Measurements from ENCODE around the gene C9orf64.

DNA sequence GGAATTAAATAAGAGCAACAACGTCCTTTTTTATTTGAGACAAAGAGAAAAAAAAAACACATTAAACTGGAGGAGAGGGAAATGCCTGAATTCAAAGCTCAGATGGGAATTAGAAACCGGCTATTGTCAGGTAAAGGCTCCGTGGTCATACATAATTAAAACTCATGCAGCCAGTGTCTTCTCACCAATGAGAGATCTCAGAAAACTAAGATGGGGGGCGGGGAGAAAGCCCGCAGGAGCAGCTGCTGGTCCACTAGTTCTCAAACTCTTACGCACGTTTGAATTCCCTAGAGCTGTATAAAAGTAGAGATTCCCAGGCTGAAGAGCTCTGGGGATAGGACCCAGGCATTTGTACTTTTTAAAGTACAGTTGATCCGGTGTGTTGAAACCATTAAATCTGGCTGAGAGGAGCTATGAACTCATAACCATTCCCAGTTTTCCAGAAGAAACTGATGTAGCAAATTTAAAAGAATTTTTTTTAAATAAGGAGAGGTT, 68.5 kb downstream of the FRMD3 start:
- PRO-cap, 2 experiments: no peak in any of the 2 experiments

DNA sequence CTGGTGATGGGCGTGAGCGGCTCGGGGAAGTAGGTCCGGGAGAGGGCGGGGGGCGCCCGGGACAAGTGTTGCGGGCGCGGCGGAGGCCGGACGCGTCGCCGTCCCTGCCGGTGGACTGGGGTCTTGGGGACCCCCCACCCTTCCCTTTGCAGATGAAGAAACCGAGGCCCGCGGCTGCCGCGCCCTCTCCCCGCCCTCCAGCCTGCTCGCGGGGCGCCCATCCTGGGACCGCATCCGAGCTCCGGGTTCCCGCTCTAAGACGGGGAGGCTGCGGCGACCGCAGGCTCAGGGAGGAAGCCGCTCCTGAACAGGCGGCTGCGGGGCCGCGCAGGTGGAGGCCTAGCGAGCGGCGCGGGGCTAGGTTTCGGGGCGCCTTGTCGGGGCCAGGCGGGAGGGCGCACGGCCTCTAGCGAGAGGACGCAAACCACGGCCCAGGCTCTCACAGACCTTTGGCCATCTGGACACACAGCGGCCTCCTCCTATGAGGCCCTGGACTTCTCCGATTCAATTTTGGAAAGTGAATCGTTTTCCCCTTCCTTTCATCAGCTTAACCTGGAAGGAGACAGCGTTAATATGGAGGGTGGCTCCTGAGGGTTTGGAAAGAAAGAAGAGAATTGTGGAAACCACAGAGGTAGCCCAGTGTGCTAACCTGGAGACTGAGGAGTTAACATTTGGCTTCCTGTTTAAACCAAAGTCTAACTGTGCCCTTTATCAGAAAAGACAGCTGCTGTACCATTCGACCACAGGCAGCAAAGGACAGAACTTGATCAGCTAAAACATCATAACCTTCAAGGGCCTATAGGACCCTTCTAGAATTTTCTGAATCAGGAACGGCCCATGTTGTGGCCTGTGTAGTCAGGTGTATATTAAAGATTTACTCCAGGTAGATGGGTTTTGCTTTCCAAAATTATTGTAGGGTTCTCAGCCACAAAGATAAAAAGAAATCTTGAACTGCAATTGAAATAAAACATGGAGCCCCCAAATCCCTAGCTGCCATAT, 549 bp downstream of the IDNK start:
- PRO-cap, 2 experiments: no peak in any of the 2 experiments

DNA sequence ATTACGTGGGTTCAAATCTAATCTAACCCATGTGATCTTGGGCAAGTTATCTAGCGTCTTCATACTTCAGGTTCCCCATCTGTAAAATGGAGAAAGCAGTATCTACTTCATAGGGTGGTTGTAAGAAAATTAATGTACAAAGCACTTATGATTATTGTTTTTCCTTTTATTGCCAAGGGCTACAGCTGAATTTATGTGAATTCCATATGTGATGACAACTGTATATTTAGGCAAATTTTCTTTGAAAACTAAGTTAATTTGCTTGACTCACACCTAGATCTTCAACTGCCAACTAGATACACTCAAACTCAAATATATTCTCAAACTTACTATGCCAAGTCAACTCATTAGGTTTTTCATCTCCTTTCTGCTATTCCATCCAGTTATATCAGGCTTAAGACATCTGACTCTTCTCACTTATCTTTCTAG, 37.9 kb downstream of the UBQLN1 start:
- PRO-cap, 2 experiments: no peak in any of the 2 experiments

DNA sequence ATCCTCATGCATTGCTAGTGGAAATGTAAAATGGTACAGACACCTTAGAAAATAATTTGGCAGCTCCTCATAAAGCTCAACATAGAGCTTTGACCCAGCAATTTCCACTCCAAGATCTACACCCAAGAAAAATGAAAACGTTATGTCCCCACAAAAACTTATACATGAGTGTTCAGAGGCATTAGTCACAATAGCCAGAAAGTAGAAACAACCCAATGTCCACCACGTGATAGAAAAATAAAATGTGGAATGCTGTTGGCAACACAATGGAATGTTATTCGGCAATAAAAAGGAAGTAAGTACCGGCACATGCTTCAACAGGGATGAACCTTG, 6.1 kb downstream of the UBQLN1 start:
- PRO-cap, 2 experiments: no peak in any of the 2 experiments

- PRO-cap, 2 experiments: peak in 2 of 2 experiments; most common plus-strand start chr9:83956684 (in 2); most common minus-strand start chr9:83956550 (in 2)
Measured at GRCh38 chr9:83955988-83957376, at the start of gene C9orf64. Gene C9orf64, minus strand, starts transcription at chr9:83956742.

- PRO-cap, 2 experiments: no peak in any of the 2 experiments
Measured at GRCh38 chr9:83973169-83973864, 6.7 kb downstream of the HNRNPK start.

DNA sequence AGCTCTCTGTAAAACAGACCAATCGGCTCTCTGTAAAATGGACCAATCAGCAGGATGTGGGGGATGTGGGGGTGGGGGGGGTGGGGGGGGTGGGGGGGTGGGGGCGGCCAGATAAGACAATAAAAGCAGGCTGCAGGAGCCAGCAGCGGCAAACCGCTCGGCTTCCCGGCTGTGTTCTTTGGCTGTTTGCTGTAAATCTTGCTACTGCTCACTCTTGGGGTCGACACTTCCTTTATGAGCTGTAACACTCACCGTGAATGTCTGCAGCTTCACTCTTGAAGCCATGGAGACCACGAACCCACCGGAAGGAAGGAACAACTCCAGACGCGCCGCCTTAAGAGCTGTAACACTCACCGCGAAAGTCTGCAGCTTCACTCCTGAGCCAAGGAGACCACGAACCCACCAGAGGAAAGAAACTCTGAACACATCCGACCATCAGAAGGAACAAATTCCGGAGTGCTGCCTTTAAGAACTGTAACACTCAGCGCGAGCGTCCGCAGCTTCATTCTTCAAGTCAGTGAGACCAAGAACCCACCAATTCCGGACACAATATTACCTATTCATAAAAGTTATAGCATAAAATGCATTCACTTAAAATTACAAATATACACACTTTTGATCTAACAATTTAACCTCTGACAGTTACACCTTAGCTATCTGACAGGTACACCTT, 451.7 kb downstream of the AGTPBP1 start:
- PRO-cap, 2 experiments: no peak in any of the 2 experiments

GRCh38 chr9:85712346-85712759, 29.4 kb downstream of the AGTPBP1 start:
- PRO-cap, 2 experiments: no peak in any of the 2 experiments

DNA sequence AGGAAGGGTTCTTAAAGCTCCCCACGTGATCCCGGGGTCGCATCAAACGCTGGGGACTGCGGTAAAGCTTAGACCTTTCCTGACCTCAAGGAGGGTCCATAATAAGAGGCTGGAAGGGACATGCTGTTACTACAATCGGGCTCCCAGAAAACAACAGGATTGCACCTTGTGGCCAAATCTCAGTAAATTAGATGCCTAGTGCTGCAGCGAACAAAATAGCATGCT, 548 bp upstream of the AGTPBP1 start:
- PRO-cap, 2 experiments: no peak in any of the 2 experiments

GRCh38 chr9:86036131-86036551, 63.2 kb downstream of the GOLM1 start:
- PRO-cap, 2 experiments: no peak in any of the 2 experiments

DNA sequence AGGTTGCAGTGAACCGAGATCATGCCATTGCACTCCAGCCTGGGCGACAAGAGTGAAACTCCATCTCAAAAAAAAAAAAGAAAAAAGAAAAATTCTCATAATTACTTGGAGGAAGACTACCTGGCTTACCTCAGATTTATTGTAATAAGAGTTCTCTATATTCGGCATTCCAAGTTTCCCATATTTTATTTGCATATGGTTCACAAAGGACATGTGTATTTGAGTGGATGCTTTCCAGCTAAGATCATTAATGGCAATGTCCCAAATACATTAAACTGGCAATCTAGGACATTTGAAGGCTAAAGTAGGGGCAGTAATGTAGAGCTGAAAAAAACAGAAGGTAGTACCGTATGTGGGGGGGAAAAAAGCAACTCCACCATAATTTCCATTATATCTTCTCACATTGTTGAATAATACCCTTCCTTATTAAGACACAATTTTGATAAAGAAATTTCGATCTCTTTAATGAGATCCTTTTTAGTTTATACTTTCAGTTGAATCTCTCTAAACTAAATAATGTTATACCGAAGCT, 4.9 kb downstream of the TUT7 start:
- PRO-cap, 2 experiments: no peak in any of the 2 experiments

GRCh38 chr9:86741229-86741760, 206.0 kb downstream of the GAS1 start:
- PRO-cap, 2 experiments: no peak in any of the 2 experiments

GRCh38 chr9:87122945-87123490, 175.7 kb upstream of the GAS1 start:
- PRO-cap, 2 experiments: no peak in any of the 2 experiments

- PRO-cap, 2 experiments: no peak in any of the 2 experiments
Measured at GRCh38 chr9:87500326-87501183, 2.9 kb downstream of the DAPK1 start.

GRCh38 chr9:87554190-87555378, 56.9 kb downstream of the DAPK1 start:
- PRO-cap, 2 experiments: no peak in any of the 2 experiments

DNA sequence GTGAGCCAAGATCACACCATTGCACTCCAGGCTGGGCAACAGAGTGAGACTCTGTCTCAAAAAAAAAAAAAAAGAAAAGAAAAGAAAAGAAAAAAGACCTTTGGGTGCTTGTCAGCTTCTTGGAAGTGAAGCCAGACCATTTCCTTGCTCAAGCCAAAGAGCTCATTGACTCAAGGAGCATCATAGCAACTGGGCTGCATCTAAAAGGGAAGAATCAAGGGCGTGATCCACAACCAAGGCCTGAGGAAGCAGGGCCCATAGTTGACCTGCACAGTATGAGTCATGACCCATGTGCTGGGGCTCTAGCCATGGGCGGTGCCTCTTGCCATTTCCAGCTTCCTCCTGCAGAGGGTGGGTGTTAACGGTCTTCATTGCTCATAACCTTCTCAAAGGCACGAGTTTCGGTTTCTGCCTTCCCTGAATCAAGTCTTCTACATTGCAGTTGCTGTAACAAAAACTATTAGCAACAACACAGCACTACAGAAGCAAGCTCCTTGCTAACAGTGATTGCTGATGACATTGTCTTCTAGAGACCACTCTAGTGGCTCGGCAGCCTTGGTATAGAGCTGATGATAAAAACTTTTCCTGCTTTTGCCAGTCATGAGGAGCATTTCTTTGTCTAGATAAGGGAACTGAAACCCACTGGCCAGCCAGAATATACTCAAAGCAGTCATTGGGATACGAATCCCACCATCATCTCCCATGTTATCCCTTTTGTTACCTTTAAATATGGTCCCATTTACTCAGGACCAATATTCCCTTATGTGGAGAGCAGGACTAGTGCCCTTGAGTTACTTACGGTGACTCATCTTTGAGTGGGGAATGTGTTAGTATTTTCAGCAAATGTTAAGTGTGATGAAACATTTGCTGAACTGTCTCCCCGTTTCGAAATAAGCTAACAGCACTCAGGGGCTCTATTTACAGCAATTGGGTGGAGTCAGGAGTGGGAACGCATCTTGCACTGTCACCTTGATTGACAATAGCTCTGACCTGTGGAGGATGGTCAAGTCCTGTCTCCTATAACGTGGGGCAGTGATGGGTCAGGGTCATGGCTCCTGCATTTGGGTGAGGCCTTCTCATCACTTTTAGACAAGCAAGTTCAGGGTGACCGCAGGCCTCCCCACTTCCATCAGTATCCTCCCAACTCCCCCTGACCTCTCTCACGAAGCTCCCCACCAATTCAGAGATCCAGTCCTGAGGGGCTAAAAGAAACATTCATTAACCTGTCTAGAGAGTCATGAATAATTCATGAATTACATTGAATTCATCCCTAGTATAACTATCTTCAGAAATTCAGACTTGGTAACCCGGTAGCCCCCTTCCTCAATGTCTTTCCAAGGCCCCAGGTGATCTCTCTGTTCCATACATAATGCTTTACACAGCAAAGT, 67.2 kb downstream of the CTSL start:
- PRO-cap, 2 experiments: no peak in any of the 2 experiments

DNA sequence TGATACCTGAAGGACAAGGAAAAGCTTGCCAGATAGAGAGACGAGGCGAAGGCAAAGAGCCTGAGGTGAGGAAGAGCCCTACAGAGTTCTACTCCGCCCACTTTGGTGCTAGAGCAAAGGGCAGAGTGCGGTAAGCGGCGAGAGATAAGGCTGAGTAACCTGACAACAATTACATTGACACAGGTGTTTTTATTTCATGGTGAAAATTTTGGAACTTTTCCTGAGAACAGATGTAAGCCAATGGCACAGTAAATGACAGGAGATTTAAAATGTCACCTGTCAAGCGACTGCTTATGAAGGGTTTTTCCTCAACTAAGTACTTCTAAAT, 21.5 kb upstream of the ENSG00000283205 start:
- PRO-cap, 2 experiments: no peak in any of the 2 experiments

DNA sequence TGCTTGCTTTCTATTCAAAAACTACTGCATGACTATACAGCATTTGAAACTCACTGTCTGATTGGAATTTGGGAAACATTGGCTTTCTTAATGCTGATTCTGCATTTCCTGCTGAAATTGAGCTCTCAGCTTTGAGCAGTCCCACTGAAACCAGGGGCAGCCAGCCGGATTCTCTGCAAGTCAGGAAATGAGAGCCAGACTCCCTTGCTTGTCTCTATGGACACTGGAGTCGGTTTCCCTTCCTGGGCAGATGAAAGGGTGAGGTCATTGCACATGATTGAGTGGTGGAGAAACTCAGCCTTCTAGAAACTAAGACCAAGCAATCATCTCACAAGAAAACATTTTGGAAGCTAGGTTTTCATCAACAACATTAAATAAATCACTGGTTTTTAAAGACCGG, 119.8 kb upstream of the SPATA31C2 start:
- PRO-cap, 2 experiments: no peak in any of the 2 experiments

DNA sequence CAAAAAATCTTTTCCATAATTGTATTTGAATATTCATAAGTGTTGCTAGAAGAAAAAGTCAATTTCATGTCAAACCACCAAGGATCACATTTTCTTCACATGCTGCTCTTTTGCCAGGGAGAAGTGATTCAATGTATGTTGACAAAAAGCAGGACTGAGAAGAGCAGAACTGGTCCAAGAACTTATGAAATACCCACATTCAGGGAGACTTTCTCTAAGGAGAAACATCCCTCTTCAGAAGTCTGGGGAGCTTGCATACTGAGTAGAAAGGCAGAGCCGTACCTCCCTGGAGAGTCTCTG, 6.7 kb upstream of the NXNL2 start:
- PRO-cap, 2 experiments: no peak in any of the 2 experiments

DNA sequence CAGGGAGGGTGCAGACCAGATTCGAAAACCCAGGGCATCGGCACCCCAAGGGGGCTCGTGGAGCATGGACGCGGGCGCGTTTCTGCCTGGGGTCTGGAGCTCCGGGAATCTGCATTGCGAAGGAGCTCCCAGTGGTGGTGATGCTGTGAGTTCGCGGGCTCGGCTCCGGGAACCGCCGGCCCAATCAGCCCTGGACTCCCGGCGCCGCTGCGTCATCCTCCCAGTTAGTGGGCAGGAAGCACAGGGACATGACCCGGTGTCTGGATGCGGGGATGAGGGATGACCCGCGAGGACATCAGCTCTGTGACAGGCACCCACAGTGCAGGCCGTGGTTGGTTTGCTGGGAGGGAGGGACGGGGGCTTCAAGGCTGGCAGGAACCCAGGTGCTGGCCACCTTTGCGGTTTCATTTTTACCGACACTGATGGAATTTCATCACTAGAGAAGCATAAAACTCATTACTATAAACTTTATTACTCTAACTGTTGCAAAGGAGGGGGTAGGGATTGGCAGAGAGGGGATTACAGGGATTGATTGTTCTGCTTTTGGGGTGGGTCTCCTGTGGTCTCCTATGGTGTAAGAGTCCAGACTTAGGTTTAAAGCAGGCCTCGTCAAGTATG, 1.1 kb downstream of the NXNL2 start:
- PRO-cap, 2 experiments: no peak in any of the 2 experiments

Data from Colon Carcinoma Metastatic in the Lung (tissue), 2 donors.